ENCODE measurements around a stretch of chr3.

- PRO-cap: no peak
These were observed 272.4 kb downstream of the MITF start for GRCh38 chr3:70011598-70012063.

GRCh38 chr3:70950115-70950479 lies 633.4 kb downstream of the FOXP1 start:
- PRO-cap: no peak

GRCh38 chr3:70955698-70956060 lies 627.8 kb downstream of the FOXP1 start:
- PRO-cap: no peak

- PRO-cap: unidirectional peak, minus-strand start at chr3:71048914; bidirectional peak, plus-strand start at chr3:71049279, minus-strand start at chr3:71049144
These were observed 534.6 kb downstream of the FOXP1 start for GRCh38 chr3:71048789-71049467.

- PRO-cap: no peak
These were observed 527.8 kb downstream of the FOXP1 start for GRCh38 chr3:71055578-71056200.

- PRO-cap: no peak
These were observed 363.6 kb downstream of the FOXP1 start for GRCh38 chr3:71219815-71220492.

GRCh38 chr3:71247060-71248043 lies 336.2 kb downstream of the FOXP1 start:
- PRO-cap: no peak

DNA sequence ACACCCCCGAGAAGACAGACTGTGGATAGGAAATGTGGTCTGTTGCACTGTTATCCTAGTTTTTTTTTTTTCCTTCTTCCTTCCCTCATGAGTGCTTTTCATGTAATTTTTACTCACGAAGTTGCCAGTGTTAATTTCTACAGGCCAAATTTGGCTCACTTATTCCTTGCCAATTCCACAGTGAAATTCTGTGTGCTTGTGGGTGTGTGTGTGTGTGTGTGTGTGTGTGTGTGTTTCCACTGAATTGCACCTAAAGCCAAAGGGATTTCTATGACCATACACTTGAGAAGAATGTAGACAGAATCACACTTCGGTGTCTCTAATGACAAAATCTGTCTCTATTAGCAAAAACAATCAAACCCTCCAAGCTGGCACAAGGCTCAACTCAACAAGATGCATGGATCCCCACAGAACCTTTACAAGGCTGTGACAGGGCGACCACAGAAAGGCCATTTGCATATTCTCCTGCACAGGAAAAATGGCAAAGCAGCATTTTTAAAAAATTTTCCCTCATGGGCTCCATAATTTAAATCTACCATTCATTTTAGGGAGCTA lies 165.5 kb downstream of the FOXP1 start:
- PRO-cap: no peak

- PRO-cap: no peak
These were observed 31.5 kb upstream of the FOXP1 start for GRCh38 chr3:71615077-71615392.

DNA sequence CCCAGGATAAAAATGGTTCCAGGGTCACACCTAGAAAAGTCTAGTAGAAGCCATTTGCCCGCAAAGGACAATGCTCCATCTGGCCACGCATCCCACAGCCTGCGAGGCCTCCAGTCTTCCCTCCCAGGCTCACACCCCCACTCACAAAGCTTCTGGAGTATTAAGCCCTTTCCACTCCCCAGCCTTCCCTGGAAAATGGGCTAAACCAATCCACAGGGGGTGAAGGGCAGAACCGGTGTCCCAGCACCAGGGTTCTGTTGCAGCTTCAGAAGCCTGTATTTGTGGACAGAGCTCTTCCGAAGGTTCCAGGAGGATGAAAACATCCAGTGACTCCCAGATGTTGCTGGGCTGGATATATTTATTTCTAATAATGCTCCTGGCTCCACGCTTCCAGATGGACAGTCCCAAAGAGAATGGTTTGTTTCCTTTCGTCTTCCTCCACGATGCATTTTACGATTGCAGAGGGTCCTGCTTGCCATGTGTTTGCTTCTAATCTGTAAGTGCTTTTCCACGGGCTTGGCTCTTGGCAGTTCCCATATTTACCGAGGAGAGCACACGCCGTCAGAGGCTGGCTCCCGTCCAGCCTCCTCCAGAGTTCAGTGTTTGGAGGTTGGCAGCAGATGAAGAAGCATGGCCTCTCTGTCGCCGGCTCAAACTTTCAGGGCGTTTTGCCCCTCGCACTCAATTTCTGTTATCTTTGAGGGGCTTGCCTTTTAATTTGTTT lies 367.7 kb upstream of the PROK2 start:
- PRO-cap: bidirectional peak, plus-strand start at position 453 of the sequence, minus-strand start at position 133 of the sequence; bidirectional peak, plus-strand start at position 602 of the sequence, minus-strand start at position 522 of the sequence

GRCh38 chr3:72189832-72190341 lies 404.9 kb upstream of the PROK2 start:
- PRO-cap: no peak

GRCh38 chr3:72433928-72435104 lies 413.9 kb downstream of the SHQ1 start:
- PRO-cap: no peak

GRCh38 chr3:72487222-72487939 lies 360.9 kb downstream of the SHQ1 start:
- PRO-cap: no peak

- PRO-cap: no peak
These were observed 91.3 kb downstream of the SHQ1 start for GRCh38 chr3:72756779-72757410.

DNA sequence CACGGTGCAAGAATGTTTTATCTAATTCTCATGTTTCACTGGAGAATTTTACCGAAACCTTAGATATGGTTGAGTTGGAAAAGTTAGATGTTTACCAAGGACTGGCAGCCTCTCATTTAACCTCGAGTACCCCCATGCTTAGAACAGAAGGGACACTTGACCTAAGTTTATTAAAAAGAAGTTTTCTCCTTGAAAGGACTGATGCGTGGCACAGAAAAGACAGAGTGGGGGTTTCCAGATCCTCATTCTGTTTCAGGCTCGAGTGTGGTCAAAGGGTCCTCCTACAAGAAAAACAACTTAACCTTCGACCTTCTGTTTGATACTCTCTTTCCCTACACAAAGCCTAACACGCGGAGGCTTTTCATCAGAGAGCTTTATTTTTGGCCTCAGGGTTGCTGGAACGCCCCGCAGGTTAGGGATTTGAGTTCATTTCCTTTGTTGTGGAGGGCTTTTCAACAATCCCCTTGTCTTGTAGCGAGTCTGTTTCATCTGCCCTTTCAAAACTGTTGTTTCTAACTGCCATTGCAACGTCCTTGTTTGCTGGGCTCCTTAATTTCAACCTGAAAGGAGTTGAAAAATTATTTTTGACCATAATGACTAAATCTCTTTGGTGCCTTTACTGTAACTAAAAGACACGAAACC lies 1.1 kb downstream of the GXYLT2 start:
- PRO-cap: no peak

- PRO-cap: no peak
These were observed 31.1 kb upstream of the PPP4R2 start for GRCh38 chr3:72965509-72965854.

GRCh38 chr3:73448028-73448692 lies 176.6 kb downstream of the PDZRN3 start:
- PRO-cap: no peak

GRCh38 chr3:73563798-73564524 lies 60.8 kb downstream of the PDZRN3 start:
- PRO-cap: unidirectional peak, minus-strand start at chr3:73564314

- PRO-cap: no peak
These were observed 32.6 kb downstream of the PDZRN3 start for GRCh38 chr3:73591894-73592856.

DNA sequence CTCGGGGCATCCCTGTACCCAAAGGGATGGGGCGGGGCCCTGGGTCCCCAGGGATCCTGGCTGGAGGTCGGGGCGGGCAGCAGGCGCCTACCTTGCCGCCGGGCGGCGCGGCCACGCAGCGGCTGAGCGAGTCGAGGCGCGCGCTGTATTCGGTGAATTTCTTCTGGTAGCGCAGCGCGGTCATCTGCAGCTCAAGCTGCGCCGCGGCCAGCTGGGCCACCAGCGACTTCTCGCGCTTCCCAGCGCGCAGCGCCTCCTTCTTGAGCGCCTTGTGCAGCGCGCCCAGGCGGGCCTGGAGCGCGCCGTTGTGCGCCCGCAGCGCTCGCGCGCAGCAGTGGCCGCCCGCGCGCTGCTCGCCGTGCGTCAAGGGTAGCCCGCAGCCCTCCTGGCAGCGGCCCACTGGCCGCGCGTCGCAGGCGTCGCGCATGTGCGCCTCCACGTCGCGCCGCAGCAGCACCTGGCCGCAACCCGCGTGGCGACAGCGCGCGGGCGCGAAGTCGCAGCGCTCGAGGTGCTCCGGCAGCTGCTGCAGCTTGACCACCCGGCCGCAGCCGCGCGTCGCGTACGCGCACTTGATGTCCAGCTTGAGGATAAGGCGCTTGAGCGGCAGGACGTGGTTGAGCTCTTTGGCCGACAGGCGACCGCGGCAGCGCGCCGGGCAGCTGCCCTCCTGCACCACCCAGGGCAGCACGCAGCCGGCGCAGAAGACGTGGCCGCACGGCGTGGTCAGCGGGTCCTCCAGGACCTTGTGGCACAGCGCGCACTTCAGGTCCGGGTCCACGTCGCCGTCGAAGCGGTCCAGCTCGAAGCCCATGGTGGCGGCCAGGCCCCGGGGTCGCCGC lies 508 bp downstream of the PDZRN3 start:
- PRO-cap: bidirectional peak, plus-strand start at position 575 of the sequence, minus-strand start at position 232 of the sequence